Measurements from ENCODE around the genes KIAA1614 and MR1.

DNA sequence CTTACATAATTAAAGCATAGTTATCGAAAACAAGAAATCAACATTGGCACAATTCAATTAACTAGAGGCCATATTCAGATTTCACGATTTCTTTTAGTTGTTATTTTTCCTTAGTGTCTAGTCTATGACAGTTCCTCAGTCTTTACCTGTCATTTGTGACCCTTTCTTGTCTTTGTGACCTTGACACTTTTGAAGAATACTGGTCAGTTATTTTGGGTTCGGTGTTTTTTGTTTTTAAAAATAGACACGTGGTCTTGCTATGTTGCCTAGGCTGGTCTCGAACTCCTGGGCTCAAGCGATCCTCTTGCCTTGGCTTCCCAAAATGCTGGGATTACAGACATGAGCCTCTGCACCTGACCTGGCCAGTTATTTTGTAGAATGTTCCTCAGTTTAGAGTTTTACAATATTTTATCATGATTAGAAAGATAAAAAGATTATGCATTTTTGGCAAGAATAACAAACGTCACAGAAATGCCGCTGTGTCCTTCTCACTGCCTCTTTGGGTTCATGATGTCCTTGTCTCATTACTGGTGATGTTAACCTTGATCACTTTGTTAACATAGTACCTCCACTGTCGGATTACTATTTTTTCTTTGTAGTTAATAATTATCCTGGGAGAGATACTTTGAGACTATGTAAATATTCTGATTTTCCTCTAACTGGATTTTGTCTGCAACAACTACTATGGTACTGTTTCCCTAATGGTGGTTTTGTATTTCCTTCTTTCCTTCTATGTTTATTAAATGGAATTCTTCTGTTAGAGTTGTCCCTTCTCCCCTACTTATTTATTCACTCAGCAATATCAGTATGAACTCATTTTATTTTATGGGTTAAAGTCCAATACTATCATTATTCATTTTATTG lies 4.4 kb downstream of the TOR1AIP2 start:
- PRO-cap, 5 experiments, result peak in 4 of 5 experiments; most common plus-strand start position 658 of the sequence (in 2); most common minus-strand start position 509 of the sequence (in 2)
- RAMPAGE, long total RNA, 2 experiments, result no peak in any of the 2 experiments
- RRBS, result no CpG with 5 or more reads among the region's 9 CpGs

- PRO-cap, 5 experiments, result peak in 4 of 5 experiments; most common minus-strand start chr1:179881929 (in 4)
- RAMPAGE, long total RNA, 2 experiments, result no peak in any of the 2 experiments
- RRBS, result no CpG with 5 or more reads among the region's 7 CpGs
Observed at GRCh38 chr1:179881793-179882038, 369 bp upstream of the TOR1AIP1 start.

DNA sequence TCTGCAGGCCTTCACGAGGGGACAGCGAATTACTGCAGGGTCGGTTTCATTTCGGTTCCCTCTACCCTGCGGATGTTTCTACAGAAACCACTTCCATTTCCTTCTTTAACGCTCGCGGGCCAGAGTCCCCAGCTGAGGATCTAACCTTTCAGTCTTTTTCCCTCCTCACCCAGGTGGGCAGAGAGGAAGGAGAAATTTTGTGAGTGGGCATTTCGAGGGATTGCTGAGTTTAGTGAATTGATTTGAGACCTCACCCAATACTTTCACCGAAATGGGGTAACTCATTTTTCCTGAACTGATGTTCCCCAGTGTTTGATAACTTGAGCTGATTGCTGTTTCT lies 1.2 kb downstream of the TOR1AIP1 start:
- PRO-cap, 5 experiments, result no peak in any of the 5 experiments
- RAMPAGE, long total RNA, 2 experiments, result no peak in any of the 2 experiments
- RRBS, result no CpG with 5 or more reads among the region's 10 CpGs

DNA sequence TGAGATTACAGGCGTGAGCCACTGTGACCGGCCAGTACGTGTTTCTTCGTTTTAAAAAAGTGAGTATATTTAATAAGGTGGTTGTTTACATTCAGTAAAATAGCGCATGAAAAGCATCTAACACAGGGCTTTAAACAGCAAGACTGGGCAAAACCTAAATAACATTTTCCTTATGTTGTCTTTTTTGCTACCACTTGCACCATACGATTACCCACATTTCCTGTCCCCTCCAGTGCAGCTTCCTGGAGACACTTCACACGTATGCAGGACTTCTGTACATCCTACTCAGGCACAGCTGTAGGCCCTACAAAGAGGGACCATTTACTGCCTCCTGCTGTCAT lies 1.1 kb upstream of the CEP350 start:
- PRO-cap, 5 experiments, result no peak in any of the 5 experiments
- RAMPAGE, long total RNA, 2 experiments, result no peak in any of the 2 experiments
- RRBS, result no CpG with 5 or more reads among the region's 7 CpGs

- PRO-cap, 5 experiments, result no peak in any of the 5 experiments
- RAMPAGE, long total RNA, 2 experiments, result no peak in any of the 2 experiments
- RRBS, result no CpG with 5 or more reads among the region's 12 CpGs
Observed at GRCh38 chr1:180117047-180117750, 37.5 kb upstream of the QSOX1 start.

DNA sequence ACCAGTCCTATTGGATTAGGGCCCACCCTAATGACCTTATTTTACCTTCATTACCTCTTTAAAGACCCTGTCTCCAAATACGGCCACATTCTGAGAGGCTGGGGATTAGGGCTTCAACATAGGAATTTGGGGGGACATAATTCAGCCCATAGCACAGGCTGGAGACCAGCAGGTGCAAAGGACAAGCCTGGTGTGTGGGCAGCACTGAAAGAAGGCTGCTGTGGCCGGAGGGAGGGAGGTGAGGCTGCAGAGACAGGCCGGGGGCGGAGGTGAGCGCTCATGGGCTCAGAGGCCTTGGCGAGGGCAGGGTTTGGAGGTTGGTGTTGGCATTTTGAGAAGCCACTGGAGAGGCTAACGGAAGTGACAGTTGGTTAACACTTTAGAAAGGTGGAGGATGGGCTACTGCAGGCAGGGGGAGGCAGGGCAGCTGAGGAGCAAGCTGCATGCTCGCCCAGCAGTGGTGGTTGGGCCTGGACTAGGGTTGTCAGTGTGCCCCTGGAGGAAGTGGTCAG lies 37.4 kb downstream of the QSOX1 start:
- PRO-cap, 5 experiments, result no peak in any of the 5 experiments
- RAMPAGE, long total RNA, 2 experiments, result no peak in any of the 2 experiments
- RRBS, result no CpG with 5 or more reads among the region's 8 CpGs

- PRO-cap, 5 experiments, result no peak in any of the 5 experiments
- RAMPAGE, long total RNA, 2 experiments, result no peak in any of the 2 experiments
- RRBS, result 92% methylated on average over 1 of the region's 8 CpGs
Observed at GRCh38 chr1:180197006-180197742, 32.9 kb upstream of the LHX4 start.

DNA sequence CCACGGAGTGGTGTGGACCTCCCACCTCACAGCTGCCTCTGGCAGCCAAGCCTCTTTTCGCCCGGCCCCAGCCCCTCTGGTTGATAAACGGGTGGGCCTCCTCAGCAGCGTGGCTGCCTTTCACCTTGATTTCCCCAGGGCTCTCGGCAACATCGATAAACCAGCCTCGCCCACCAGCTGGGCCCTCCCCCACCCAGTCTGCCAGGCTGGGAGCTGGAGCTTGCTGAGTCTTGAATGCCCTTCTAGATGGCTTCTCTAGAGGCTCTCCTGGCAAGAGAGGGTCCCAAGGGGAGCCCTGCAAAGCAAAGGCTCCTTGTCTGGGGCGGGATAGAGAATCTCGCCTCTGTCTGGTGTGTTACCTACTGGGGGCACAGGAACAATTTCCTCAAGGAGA lies 31.0 kb upstream of the LHX4 start:
- PRO-cap, 5 experiments, result no peak in any of the 5 experiments
- RAMPAGE, long total RNA, 2 experiments, result no peak in any of the 2 experiments
- RRBS, result 96% methylated on average over 2 of the region's 10 CpGs

- PRO-cap, 5 experiments, result no peak in any of the 5 experiments
- RAMPAGE, long total RNA, 2 experiments, result no peak in any of the 2 experiments
- RRBS, result no CpG with 5 or more reads among the region's 1 CpG
Observed at GRCh38 chr1:180402026-180402473, 100.3 kb downstream of the ACBD6 start.

DNA sequence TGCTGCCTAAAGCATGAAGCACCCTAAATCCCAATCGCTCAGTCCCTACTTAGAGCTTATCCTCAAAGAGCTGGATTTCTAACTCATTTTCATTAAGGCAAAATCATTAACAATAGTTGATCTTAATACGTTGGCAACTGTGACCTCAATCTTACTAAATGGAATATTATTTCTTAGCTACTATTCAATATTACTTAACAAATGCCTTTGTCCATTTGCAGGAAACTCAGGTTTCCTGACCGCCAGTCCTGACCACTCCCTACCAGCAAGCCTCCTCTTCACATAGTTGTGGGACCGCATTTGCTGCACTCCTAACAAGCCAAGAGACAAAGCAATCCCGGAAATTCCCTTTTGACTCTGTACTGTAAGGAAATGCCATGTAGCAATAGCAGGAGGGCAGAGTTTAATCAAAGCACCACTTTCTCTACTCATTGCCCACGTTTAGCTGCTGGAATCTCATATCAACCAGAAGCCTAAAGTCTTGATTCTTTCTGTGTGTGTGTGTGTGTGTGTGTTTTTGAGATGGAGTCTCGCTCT lies 28.1 kb upstream of the ACBD6 start:
- PRO-cap, 5 experiments, result no peak in any of the 5 experiments
- RAMPAGE, long total RNA, 2 experiments, result no peak in any of the 2 experiments
- RRBS, result no CpG with 5 or more reads among the region's 7 CpGs

- PRO-cap, 5 experiments, result no peak in any of the 5 experiments
- RAMPAGE, long total RNA, 2 experiments, result no peak in any of the 2 experiments
- RRBS, result no CpG with 5 or more reads among the region's 8 CpGs
Observed at GRCh38 chr1:180611157-180612110, 20.4 kb upstream of the XPR1 start.

- PRO-cap, 5 experiments, result no peak in any of the 5 experiments
- RAMPAGE, long total RNA, 2 experiments, result no peak in any of the 2 experiments
- RRBS, result no CpG with 5 or more reads among the region's 9 CpGs
Observed at GRCh38 chr1:180911529-180911870, 1.2 kb upstream of the KIAA1614 start.

- PRO-cap, 5 experiments, result peak in 1 of 5 experiments; most common minus-strand start chr1:180913133 (in 1)
- RAMPAGE, long total RNA, 2 experiments, result no peak in any of the 2 experiments
- RRBS, result 5% methylated on average over 36 of the region's 76 CpGs
Observed at GRCh38 chr1:180912682-180913347, at the start of gene KIAA1614. TSS of gene KIAA1614 (plus strand) at chr1:180912897.

DNA sequence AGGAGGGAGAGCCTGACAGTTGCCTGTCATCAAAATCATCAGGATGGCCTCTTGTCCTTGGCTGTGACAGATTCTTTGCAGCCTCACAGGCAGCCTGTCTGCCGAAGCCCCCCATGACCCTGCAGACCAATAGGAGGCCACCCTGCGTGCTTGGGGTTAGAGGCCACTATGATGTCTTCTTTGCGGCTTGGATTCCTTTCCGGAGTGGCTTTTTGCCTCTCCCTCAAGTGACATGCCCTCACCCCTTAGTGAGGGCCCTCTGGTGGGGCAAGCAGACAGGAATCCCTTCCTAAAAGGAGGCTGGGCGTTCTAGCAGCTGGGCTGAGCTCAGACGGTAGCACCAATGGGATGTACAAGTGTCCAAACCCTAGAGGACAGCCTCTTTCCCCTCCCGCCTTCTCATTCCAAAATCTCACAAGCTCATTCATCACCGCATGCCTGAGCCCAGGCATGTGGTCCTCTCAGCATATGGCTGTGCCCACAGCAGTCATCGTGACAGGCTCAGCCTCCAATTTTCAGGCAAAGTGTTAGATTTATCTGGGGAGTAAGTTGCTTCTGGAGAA lies 4.6 kb downstream of the KIAA1614 start:
- PRO-cap, 5 experiments, result no peak in any of the 5 experiments
- RAMPAGE, long total RNA, 2 experiments, result no peak in any of the 2 experiments
- RRBS, result no CpG with 5 or more reads among the region's 9 CpGs

DNA sequence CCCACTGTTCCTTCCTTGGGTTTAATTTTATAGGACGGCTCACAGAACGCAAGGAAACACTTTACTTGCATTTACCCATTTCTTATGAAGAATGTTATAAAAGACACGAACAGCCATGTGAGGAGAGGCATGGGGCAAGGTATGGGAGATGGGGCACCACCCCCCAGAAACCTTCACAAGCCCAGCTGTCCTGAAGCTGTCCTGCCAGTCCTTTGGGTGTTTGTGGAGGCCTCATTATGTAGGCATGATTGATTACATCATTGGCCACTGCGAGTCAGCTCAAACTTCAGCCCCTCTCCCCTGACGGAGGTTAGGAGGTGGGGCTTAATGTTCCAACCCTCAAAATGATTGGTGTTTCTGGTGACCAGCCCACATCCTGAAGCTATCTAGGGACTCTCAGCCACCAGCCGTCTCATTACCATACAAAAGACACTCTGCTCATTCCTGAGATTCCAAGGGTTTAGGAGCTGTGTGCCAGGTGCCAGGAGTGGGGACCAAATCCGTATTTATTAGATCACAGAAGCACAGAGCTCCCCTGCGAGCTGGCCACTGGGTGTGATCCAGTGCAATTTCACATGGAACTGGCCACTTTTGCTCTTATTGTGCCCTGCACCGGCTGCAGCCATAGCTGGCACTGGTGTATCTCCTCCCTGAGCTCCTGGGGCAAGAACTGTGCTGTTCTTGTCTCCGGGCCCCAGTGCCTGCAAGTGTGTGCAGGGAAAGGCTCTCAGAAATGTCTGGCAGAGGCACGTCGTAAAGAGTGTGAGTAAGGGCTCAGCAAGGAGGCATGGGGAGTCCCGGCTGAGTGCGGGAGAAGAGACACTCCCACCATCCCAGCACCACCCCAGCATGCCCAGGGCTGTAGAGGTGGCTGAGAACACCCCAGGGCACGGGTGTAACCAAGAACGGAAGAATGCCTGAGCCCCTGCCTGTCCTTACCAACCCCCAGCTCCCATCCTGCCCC lies 10.5 kb downstream of the KIAA1614 start:
- PRO-cap, 5 experiments, result no peak in any of the 5 experiments
- RAMPAGE, long total RNA, 2 experiments, result no peak in any of the 2 experiments
- RRBS, result 90% methylated on average over 3 of the region's 16 CpGs

DNA sequence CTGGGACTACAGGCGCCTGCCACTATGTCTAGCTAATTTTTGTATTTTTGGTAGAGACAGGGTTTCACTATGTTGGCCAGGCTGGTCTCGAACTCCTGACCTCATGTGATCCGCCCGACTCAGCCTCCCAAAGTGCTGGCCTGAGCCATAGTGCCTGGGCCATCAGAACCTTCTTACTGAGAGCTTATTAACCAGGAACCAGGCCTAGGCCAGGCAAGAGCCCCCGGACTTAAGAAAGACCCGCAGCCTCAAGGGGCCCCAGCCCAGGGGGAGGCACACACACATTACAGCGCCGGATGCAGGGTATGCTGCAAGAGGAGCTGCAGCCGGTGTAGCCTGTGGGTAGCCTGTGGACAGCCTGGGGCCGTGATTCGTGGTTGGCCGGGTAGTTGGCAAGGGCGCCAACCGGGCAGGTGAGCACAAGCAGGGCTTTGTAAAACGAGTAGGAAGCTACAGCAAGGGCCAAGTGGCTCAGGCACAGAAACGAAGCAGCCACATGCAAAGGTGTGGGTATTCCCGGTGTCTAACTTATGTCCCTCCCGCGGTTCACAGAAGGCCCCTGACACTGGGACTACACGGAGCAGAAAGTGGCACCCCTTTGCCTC lies 40.5 kb downstream of the KIAA1614 start:
- PRO-cap, 5 experiments, result no peak in any of the 5 experiments
- RAMPAGE, long total RNA, 2 experiments, result no peak in any of the 2 experiments
- RRBS, result 32% methylated on average over 12 of the region's 20 CpGs

GRCh38 chr1:180953903-180954992 lies 41.6 kb downstream of the KIAA1614 start:
- PRO-cap, 5 experiments, result peak in 1 of 5 experiments; most common plus-strand start chr1:180954465 (in 1); most common minus-strand start chr1:180954338 (in 1)
- RAMPAGE, long total RNA, 2 experiments, result no peak in any of the 2 experiments
- RRBS, result 6% methylated on average over 24 of the region's 91 CpGs

- PRO-cap, 5 experiments, result peak in 5 of 5 experiments; most common plus-strand start chr1:181033995 (in 5); most common minus-strand start chr1:181033837 (in 3)
- RAMPAGE, long total RNA, 2 experiments, result no peak in any of the 2 experiments
- RRBS, result no CpG with 5 or more reads among the region's 11 CpGs
Observed at GRCh38 chr1:181033562-181034651, at the start of gene MR1. TSS of gene MR1 (plus strand) at chr1:181033983.

GRCh38 chr1:181061862-181063321 lies 26.1 kb upstream of the IER5 start:
- PRO-cap, 5 experiments, result no peak in any of the 5 experiments
- RAMPAGE, long total RNA, 2 experiments, result no peak in any of the 2 experiments
- RRBS, result no CpG with 5 or more reads among the region's 20 CpGs

DNA sequence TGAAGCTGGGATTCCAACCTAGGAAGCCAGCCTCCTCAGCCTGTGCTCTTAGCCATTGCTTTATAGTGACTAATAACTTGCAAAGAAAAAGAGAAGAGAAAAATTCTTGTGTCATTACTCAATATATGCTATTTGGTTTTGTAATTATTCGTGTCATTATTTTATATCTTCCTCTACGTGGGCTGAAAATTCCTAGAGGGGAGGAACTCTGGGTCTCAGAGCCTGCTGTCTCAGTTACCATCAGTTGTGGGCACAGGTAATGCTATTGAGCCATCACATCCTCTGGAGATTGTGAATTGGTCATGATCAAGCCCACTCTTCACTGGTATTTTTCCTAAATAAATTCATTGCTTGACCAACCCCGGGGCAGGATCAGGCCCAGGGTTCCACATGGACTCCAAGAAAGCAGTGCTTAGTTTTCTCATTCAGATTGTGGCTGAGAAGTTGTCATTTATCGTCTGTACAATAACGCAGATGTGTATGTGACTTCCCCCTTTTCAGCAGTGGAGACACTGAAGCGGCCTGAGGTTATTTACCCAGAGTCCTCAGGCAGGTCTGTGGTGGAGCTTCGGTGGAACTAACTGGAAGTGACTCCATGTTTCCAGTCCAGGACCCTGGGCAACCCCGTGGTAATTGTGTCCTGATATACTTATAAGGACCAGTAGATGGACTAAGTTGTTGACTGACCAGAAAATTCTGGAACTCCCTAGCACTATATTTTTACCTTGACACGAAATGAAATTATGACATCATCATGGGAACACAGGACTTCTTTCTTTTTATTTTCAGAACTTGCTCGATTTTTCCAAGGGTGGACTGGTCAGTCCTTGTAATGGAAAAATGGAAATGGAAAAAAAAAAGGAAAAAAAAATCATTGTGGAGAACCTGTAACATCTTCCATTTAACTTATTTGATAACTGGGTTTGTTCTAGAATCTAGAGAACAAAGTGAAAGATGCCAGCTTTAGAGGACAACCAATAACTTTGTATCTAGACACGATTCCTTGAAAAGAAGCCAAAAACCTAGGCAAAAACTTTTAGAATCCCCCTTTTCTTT lies 1.1 kb upstream of the IER5 start:
- PRO-cap, 5 experiments, result no peak in any of the 5 experiments
- RAMPAGE, long total RNA, 2 experiments, result no peak in any of the 2 experiments
- RRBS, result no CpG with 5 or more reads among the region's 11 CpGs